Progenitor cell of endocrine pancreas (in vitro differentiated cells): Measurements from ENCODE around the genes HOXA5, HOXA11 and EVX1.

GRCh38 chr7:25580161-25580360 is 351.8 kb upstream of the NPVF start:
- PRO-cap: no peak

DNA sequence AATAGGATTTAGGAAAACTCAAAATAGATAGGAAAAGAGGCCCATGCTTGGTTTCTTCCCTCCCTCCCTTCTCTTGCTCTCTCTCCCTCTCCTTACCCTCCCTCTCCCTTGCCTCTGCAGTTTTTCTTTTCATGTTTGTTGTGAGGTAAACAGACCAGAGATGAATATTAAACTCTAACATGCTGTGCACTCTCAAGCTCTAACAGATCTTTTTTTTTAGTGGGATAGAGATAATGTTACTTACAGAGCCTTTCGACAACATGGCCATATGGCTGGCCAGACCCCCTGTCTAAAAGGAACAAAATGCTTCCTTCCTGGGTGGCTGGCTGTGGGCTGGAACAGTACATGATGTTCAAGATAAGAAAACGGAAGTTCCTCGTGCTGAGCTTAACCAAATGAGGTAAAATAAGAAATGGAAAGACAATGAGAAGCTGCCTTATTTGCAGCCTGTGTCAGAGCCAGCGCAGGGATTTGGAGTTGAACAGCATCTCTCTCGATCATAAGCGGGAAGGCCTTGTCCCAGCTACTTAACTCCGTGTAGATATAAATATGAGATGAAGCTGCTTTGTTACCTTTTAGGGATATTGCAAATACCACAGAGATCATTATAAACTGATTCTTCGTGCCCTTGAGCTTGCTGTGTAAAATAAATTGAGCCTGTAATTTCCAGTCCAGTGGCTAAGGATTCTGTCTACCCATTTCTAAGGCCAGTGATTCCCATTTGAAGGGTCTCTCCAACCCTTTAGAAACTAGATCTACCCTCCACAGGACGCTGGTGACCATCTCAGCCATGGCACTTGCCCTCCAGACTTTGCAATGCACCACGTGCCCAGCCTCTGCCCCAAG is 392.0 kb upstream of the NPVF start:
- PRO-cap: no peak

DNA sequence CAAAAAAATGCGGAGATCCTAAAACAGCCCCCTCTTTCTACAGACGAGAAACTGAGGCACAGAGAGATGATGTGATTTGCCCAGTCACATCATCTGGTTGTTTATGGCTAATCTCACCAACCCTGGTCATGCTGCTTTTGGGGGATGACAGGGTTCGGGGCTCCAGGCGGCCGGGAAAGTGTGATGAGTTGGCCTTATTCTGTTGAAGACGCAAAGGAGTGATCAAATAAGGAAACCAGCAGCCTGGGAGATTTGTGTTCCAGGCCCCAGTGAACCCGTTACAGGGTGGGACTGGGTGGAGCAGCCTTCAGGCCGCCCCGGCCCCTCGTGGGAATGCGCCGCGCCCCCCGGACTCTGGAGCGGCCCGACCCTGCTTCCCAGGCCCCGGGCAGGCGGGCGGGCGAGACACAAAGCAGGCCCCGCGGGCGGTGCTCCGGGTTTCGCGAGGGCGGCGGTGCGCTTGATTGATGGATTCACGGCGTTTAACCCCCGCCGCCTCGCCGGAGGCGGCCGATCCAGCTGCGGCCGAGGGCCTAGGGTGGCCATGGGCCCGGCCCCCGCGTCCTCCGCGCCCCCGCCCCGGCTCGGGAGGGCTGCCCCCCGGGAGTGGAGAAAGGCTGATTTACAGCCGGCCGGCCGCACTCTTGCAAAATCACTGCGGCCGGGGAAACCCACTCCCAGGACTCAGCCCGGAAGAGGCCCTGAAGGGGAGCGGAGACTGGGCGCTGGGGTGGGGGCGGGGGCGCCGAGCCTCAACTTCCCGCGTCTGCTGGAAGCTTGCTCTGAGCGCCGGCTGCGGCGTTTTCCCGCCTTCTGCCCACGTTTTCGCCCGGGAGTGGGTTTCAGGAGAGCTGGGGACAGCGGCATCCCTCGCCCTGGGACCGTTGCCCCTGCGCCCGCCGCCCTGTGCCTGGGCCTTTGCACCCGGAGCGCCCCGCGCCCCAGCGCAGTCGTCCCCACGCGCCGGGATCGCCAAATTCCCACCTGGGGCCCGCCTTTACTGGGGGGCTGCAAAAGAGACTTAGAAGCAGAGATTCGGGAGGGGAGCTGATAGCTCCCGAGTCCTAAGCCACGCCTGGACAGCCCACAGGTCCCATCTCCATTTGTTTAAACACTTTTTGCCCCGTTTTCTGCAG is 299.6 kb upstream of the NFE2L3 start:
- PRO-cap: unidirectional peak, minus-strand start at position 657 of the sequence; unidirectional peak, minus-strand start at position 920 of the sequence

DNA sequence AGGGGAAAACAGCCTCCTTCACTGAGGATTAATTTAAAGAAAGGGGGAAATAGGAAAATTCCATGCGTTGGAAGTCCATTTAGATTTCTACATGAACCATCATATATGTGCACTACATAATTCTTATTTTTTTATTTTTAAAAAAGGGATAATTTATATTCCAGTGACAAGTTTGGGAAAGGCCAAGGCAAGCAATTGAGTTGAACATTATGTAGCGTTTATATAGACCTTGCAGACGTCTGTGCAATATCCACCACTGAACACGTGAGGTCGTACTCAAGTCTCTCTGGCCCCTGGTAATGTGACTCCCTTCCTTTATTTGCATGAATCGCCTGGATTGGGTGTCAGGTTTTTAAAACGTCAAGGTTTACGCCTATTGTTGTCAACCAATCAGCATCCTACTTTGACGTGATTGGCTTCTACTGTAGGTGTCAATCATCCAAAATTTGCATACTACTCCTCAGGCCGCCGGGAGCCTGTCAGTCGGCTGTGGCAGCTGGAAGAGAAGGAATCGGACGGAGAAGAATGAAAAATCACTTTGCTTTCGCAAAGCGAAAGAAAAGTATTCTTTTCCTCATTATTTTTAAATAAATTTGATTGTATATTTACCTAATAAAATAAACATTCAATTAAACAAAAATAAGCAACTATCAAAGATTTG is 297.0 kb upstream of the NFE2L3 start:
- PRO-cap: bidirectional peak, plus-strand start at position 482 of the sequence, minus-strand start at position 288 of the sequence

DNA sequence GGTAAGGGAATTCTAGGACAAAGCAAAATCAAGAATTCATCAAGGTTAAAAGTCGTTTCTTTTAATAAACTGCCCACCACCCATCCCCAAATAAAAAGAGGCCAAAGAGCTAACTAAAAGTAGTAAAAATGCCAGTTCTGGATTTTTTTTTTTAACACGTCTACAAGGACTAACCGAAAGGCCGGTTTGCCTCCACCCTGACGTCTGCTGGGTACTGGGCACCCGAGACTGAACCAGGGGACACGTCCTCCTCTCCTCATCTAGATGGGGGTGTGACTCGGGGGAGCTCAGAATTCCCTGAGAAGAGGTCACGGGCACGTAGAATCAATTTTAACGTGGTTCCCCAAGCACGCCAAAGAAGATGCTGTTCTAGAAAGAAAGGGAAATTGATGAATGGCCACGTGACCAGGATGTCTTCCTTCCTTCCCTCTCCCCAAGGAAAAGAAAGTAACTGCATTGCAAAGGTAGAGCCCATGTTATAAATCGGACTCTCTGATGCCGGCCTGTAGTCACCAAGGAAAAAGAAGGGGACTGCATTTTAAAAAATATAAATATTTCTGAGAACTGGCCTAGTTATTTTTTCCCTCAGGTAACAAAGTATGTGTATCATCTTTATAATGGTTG is 200.1 kb upstream of the NFE2L3 start:
- PRO-cap: no peak

- PRO-cap: no peak
Observed at GRCh38 chr7:26181351-26181913, 19.1 kb downstream of the HNRNPA2B1 start.

GRCh38 chr7:26189238-26189449 is 11.4 kb downstream of the HNRNPA2B1 start:
- PRO-cap: no peak

- PRO-cap: bidirectional peak, plus-strand start at chr7:26199921, minus-strand start at chr7:26199847; bidirectional peak, plus-strand start at chr7:26200355, minus-strand start at chr7:26200274
Observed at GRCh38 chr7:26199330-26200467, 847 bp downstream of the HNRNPA2B1 start.

- PRO-cap: no peak
Observed at GRCh38 chr7:26243906-26244732, 42.6 kb downstream of the CBX3 start.

GRCh38 chr7:26367087-26367846 is 75.6 kb downstream of the SNX10 start:
- PRO-cap: no peak

GRCh38 chr7:26449649-26450177 is 158.1 kb downstream of the SNX10 start:
- PRO-cap: no peak

DNA sequence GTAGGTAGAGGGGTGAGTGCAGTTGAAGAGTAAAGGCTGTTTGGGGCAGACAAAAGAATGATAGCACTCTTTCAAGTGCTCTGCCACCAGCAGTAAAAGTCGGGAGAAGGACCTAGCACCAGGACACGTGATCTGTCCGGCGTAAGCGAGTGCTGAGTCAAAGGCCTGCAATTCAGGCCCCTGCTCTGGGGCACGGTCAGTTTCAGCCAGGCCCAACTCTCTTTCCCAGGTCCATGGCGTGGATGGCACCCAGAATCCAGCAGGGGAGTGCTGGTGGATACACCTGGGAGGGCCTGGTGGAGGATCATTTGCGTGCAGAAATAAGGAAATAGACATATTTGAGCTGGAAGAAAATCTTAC is 206.5 kb downstream of the SNX10 start:
- PRO-cap: no peak

GRCh38 chr7:26658642-26658999 is 205.8 kb downstream of the SKAP2 start:
- PRO-cap: no peak

DNA sequence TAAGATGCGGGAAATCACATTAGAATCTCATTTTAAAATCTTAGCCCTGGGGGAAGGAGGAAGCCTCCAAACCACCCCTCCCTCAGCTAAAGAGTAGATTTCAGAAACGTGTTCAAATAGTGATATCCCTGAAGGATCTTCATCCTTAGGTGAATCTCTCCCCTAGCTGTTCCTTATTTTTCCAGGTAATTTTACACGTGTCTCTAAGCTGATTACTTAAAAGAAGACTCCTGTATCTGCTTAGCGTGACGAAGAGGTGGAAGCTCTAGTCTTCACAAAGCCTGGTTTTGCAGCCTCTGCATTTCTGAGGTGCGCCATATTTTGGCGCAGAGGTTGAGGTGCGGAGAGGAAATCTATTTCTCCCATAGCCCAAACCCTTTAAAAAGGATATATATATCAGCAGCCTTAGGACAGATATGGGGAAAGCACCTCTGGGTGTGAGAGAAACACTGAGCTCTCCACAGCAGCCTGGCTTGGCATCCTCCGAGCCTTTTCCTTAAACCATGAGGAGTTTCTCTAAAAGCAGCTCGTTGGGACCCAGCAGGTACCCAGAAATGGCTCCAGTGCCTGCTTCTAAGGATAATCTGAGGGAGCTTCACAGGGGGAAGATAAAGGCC is 2.9 kb upstream of the HOXA2 start:
- PRO-cap: no peak

- PRO-cap: unidirectional peak, minus-strand start at chr7:27143681
Observed at GRCh38 chr7:27143628-27143937, at the start of gene HOXA5. Gene HOXA5 (minus strand): TSS chr7:27143681.

DNA sequence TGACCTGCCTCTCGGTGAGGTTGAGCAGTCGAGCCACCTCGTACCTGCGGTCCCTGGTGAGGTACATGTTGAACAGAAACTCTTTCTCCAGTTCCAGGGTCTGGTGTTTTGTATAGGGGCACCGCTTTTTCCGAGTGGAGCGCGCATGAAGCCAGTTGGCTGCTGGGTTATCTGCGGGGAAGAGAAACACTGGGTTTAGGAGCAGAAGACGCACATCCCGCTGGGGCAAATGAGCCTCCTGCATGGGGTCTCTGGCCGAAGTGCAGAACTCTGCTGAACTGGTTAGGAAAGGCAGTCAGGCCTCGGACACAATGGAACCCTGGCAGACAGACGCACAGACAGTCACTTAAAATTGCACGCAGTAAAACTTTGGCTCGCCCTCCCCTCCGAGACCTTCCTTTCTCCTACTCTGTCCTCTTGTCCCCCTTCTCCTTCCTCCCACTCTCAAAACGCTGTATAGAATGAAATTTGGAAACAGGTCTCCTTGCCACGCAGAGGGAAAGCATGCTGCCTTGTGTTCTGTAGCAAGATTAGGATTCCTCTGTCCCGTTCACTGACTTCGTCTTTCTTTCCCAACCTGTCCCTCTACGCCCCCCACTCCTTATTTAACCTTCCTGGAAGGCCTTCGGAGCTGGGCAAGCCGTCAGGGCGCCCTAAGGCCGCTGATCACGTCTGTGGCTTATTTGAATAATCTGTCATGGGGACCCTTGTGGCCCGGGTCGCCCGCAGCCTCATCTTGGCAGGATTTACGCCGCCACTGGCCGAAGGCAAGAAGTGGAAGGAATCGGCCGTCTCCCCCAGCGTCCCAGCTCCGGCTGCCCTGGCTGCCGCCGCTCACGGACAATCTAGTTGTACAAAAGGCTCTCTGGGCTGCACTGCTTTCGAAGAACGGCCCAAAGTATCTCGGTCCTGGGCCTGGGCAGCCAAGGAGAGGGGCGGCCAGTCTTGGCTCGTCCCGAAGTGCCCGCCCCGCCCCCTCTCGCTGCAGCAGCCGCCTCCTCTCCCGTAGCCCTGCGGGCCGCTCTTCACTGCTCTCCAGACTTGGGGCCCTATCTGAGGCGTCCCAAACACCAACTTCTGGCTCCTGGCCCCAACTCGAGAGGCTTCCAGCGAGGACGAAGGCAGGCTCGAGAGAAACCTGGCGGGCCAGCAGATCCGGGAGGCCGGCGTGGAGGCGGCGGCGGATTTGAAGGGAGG is 1.3 kb downstream of the HOXA9 start:
- PRO-cap: no peak

- PRO-cap: no peak
Observed at GRCh38 chr7:27185135-27186267, at the start of gene HOXA11. Gene HOXA11 (minus strand): TSS chr7:27185232.

GRCh38 chr7:27193931-27194184 is 6.0 kb downstream of the HOXA13 start:
- PRO-cap: no peak

- PRO-cap: no peak
Observed at GRCh38 chr7:27242375-27242913, at the start of gene EVX1. Gene EVX1 (plus strand): TSS chr7:27242802.

- PRO-cap: no peak
Observed at GRCh38 chr7:27372091-27372798, 129.6 kb downstream of the EVX1 start.